LHCN-M2 (cell line): ENCODE measurements around a stretch of chr9.

- RAMPAGE, long total RNA, result no peak
Observed at GRCh38 chr9:130267796-130268396, 2.3 kb downstream of the HMCN2 start.

GRCh38 chr9:130351862-130352460 lies 86.4 kb downstream of the HMCN2 start:
- RAMPAGE, long total RNA, result no peak

DNA sequence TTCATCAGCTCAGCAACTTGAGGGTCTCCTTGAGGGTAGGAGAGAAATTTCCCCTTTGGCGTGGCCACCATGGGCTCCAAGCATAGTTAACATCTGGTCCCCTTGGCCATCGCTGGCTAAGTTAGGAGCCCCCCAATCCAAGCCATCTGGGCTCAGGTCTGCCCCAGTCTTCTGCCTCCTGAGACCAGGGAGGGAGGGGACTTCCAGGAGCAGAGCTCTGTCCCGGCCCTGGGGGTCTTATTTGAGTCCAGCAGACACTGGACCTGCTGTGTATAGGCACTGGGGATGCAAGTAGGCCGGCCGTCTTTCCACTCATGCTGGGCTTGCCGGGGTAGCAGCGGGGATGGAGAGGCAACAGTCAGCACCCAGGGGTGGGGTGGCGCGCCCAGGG lies 88.6 kb downstream of the HMCN2 start:
- RAMPAGE, long total RNA, result no peak

GRCh38 chr9:130466780-130467163 lies 22.0 kb downstream of the ASS1 start:
- RAMPAGE, long total RNA, result no peak

- RAMPAGE, long total RNA, result no peak
Observed at GRCh38 chr9:130498565-130499393, 54.0 kb downstream of the ASS1 start.

DNA sequence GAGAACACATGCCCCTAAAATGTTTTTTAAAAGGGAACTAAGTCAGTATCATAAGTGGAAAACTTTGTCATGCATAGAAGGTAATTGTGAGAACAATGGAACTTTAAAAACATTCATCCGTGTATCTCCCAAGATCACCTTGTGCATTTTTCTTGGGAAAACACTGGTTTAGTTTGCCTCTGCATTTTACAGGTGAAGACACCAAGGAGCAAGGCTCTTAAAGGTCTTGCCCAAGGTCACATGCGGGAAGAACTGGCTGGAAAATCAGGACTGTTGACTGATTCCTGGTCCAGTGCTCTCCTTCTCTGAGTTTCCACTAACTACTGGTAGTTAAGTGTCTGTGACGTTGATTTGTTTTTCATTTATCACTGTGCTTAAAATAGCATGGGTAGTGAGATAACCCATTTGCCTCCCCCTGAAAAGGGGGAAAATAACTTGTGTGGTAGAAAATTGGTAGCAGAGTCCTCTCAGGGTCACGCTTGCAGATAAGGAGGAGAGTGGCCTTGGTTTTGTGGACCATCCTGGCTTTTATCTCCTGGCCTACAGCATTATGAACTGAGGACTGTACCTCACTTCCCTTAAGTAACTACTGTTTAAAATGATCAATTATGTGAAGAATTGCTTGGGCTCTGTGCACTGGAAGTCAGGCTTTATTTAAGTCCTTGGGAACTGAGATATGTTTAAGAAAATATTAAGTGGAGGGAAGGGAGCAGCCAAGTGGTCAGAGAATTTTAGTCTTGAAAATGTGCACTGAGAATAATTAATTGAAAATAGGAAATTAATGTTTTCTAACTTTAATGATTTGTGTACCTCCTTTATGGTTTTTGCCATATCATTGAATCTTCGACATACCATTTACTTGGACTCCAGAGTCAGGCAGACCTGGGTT lies 10.9 kb downstream of the FUBP3 start:
- RAMPAGE, long total RNA, result no peak

DNA sequence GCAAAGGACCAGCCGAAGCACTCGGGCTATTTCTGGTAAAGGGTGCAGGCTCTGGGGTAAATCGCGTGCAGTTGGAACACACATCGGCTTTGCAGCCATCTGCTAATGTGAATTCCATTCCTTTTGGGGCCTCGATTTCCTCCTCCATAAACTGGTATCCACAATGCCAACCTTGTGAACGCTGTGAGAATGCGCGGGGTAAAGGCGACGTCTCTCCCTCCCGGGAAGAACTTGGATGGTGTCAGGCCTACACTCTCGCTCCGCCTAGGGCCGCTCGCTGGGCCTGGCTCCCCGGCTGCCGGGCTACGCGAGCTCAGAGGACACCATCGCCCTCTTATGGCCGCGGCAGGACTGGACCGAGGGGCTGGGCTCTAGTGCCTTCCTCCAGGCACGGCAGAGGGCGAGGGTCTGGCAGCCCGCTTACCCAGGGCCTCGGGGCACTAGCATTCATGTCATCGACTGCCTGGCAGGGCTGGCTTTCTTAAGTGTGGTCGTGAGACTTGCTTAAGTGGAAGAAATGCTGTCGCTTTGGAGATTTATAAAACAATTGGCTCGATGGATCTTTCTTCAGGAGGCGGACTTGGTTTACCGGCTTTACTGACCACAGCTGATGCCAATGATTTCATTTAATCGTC lies 1.3 kb upstream of the EXOSC2 start:
- RAMPAGE, long total RNA, result no peak

- RAMPAGE, long total RNA, result no peak
Observed at GRCh38 chr9:130732461-130732905, 38.9 kb downstream of the EXOSC2 start.

GRCh38 chr9:130782583-130782906 lies 52.5 kb upstream of the ABL1 start:
- RAMPAGE, long total RNA, result no peak

- RAMPAGE, long total RNA, result no peak
Observed at GRCh38 chr9:130823210-130824532, 11.4 kb upstream of the ABL1 start.

- RAMPAGE, long total RNA, result no peak
Observed at GRCh38 chr9:130847133-130847554, 12.1 kb downstream of the ABL1 start.

GRCh38 chr9:130872337-130873656 lies 23.8 kb downstream of the QRFP start:
- RAMPAGE, long total RNA, result no peak

GRCh38 chr9:130879653-130880324 lies 16.8 kb downstream of the QRFP start:
- RAMPAGE, long total RNA, result no peak

GRCh38 chr9:130886552-130887431 lies 9.8 kb downstream of the QRFP start:
- RAMPAGE, long total RNA, result no peak

DNA sequence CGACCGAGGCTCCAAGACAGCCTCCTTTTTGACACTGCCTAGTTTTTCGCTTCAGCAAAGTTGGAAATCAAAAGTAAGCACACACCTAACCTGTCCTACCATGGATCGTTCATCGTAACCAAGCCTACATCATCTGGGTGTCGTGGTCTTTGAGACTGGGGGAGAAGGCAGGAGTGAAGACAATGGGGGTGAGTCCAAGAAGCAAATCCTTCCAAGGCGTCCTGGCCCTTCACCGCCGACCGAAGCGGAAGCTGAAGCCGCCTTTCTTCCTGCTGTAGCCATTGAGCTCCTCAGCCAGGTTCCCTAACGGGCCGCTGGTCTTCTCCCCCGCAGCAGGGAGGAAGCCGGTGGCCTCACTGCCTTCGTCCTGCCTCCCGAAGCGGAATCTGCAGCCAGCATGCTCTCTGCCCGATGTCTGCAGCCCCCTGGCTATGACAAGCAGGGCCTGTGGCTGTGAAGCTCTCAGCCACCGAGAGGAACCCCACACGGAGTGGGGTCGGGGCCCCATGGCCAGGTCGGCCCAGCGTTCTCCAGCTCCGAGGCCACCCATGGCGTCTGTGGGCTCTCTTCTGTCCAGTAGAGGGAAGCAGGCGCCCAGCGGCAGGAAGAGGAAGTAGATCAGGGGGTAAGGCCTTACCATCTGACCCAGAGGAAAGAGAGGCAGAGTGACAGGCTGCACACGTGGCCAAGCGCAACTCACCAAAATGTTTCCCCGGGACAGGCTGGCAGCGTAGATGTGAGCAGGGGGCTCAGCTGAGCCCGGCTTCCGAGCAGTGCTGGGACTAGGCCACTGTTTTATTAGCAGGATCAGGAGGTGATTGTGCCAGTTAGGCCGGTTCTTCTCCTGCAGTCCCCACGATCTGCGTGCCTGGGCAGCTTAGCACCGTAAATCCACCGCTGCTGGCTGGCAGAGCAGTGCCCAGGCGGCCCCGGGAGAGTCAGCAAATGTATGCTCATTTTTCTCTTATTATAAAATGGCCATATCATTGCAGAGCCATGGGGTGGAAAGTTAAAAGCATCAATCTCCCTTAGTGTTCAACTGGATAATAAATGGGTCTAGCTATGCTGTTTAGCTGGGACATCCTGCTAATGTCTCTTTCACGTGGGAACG lies 3.1 kb downstream of the QRFP start:
- RAMPAGE, long total RNA, result no peak

DNA sequence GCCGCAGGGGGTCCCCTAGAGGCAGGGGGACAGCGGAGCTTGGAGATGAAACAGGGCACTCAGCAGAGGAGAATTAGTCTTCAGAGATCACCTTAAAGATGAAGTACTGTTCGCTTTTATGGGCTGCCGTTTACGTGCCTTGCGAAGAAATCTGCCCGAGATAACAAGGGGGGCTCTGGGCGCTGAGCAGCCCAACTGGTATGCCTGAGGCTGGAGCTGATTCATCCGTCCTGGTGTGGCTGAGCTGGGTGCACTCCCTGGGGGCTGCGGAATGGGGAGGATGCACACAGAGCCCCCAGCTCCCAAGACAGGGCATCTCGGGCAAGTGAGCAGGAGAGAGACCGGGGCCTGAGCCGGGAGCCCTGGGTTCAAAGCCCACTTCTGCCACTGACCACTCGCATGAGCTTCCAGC lies 5.9 kb downstream of the FIBCD1 start:
- RAMPAGE, long total RNA, result no peak

DNA sequence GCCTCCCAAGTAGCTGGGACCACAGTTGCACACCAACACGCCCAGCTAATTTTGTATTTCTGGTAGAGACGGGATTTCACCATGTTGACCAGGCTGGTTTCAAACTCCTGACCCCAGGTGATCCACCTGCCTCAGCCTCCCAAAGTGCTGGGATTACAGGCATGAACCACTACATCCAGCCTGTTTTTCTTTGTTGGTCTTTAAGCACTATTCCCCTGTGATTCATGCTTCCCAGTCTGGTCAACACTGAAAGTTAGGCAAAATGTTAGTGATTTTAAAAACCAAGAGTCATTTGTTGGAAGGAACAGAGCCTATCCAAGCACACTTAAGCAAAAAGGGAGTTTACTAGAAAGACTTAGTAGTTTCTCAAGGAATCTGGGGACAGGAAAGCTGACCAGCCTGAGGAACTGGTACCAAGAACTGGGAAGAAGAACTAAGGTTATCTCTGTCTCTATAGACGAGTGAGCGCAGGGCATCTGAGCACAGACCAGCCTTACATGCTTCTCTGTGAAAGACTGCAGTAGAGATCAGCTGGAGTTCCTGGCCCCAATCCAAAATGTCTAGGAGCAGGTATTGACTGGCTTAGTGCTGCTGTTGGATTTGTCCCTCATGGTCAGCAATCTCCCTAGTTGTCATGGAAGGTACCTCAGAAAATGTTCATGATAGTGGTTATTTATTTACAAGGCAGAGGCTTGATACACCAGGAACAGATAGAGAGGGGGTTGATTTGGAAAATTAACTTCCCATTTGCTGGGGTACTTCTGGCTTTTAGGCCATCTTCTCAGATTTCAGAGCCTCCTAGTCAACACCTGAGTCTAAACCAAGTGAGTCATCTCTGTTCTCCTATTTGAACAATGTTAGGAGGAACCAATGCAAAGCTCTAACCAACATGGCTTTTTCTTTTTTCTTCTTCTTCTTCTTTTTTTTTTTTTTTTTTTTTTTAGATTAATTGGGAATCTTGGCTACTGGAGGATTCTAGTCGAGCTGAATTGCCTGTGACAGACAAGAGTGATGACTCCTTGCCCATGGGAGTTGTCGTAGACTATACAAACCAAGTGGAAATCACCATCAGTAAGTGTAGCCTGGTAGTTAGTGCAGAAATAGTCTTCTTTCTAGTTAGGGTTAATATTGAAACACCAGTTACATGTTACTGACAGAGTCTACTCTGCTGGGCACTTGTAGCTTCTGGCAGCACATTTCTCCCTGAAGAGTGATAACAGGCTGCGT lies 13.4 kb downstream of the NUP214 start:
- RAMPAGE, long total RNA, result no peak

DNA sequence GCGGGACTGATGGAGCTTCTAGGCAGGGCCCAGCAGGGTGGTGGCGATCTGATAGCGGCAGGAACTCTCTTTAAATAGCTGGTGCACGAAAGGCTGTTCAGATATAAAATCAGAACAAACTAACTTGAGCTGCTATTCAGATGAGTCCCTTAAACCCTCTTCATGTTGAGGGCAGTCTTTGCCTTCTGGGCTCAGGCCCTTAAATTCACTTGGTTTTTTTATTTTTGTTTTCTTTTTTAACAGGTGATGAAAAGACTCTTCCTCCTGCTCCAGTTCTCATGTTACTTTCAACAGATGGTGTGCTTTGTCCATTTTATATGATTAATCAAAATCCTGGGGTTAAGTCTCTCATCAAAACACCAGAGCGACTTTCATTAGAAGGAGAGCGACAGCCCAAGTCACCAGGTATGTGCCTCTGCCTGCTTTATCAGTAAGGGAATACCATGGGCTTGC lies 14.9 kb downstream of the NUP214 start:
- RAMPAGE, long total RNA, result no peak

DNA sequence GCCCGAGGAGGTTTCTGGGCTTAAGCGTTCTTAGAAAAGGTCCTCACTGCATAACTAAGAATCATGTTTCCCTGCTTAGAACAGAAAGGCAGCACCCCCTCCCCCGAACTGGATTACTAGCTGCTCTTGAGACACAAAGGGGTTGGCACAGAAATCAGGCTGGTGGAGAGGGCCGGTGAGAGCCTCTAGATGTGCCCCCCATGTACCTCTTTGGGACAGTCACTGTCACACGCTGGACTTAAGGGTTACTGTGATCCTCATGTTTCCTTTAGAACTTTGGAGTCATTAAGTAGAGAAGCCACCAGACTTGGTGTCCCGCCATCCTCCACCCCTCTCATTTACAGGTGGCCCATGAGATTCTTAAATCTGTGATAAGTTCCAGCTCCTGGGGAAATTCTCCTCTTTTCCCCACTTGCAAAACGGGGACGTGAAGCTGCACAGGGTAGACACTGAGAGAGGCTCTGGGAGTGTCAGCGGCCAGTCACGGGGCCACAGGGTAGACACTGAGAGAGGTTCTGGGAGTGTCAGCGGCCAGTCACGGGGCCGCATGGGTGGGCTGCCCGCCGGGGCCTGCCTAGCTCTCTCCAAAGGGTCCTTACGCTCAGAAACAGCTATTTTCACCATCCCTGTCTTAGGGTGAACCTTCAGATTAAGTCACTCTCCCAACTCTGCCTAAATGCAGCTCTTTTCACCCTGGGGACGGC lies 1.8 kb downstream of the FAM78A start:
- RAMPAGE, long total RNA, result no peak

DNA sequence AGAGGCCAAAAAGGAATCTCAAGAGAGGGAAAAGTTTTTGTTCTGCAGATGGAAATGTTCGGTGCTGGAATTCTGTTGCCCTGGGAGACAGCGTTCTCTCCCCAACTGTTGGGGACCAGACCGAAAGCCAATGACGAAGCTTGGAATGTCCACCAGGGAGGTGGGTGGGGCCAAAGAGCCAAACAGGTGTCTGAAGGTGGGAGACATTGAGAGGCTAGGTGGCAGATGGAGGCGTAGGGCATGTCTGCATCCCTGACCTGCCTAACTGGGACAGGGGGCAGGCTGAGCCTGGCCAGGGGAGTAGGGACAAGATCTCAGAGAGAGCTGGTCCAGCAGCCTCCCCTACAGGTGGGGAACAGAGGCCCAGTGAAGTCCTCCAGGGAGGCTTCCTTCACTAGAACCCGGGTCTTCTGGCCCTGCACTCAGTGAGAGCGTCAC lies 4.9 kb upstream of the FAM78A start:
- RAMPAGE, long total RNA, result no peak